ENCODE measurements around the genes DDIAS and TMEM126A.

GRCh38 chr11:78416809-78417525, 653 bp downstream of the GAB2 start:
- RRBS: under 1% methylated on average over 10 of the region's 62 CpGs

DNA sequence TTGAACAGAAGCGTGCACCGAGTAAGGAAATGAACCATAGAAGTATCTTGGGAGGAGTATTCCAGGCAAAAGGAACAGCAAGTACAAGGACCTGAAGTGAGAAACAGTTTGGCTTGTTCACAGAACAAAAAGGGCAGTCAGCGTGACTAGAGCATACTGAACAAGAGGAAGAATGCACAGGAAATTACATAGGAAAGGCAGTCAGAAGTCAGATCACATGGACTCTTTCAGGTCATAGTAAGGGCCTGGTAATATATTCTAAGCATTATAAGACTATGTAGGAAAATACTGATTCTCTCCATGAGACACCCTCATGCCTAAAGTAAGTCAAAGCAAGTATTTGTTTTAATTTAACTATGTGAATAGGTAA, 52.3 kb upstream of the GAB2 start:
- RRBS: no CpG with 5 or more reads among the region's 3 CpGs

- RRBS: no CpG with 5 or more reads among the region's 5 CpGs
These were observed 196.4 kb downstream of the TENM4 start for GRCh38 chr11:79244419-79244917.

DNA sequence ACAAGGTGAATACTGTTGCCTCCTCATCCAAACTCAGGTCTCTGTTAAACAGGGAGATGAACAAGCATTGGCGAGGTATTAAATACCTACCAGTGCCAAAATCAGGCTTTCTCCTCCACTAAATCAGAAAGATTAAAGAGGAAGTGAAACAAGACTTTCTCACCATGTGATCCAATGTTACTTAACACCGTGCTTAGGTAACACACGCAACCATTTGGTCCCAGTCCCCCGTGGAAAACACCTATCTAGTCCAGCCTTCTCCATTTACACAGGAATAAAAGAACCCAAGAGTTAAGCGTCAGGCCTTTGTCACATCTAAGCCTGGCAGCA, 34.5 kb downstream of the TENM4 start:
- RRBS: no CpG with 5 or more reads among the region's 5 CpGs

- RRBS: no CpG with 5 or more reads among the region's 13 CpGs
These were observed 546 bp upstream of the TENM4 start for GRCh38 chr11:79441316-79441836.

DNA sequence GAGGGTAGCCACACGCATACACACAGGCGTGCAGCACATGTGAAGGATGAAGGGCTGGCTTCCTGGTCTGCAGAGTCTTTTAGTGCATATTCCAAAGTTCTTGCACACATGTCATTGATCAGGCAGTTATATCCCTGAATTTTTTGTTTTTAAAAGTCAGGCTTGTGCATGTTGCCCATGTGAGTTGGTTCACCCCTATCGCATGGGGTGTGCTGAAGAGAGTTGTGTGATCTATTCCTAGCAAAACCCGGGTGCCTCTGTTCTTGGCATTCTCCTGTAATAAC, 107.5 kb upstream of the TENM4 start:
- RRBS: no CpG with 5 or more reads among the region's 4 CpGs

DNA sequence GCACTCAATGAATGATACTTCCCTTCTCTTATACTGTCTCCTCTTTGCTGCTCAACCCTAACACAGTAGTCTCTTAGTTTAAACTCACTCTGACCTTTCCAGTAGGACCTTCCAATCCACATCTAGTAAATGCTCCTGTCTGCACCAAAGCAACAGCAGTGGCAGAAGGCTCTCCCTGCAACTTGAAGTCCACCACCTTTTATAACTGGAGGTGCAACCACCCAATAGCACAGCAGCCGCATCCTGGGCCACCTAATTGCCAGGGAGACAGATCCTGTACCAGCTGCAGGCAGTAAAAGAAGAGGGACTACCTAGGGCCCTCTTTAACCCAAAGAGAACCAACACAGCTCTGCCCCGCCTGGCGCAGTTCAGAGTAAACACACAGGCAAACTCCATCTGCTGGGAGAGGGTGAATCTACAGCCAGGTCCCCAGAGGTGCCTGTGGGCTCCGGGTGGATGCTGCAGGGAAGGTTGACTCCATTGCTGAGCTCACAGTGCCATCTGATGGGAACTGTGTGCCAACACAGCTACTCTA, 38.2 kb downstream of the FAM181B start:
- RRBS: no CpG with 5 or more reads among the region's 4 CpGs

DNA sequence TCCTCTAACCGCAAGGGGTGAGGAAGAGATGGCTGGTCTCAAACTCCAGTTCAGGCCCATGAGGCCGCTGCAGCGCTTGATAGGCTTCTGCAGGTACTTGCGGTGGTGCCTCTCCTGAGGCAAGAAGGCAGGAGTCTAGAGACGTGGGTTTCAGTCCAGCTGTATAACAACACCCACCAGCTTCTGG, 292 bp upstream of the FAM181B start:
- RRBS: no CpG with 5 or more reads among the region's 5 CpGs

DNA sequence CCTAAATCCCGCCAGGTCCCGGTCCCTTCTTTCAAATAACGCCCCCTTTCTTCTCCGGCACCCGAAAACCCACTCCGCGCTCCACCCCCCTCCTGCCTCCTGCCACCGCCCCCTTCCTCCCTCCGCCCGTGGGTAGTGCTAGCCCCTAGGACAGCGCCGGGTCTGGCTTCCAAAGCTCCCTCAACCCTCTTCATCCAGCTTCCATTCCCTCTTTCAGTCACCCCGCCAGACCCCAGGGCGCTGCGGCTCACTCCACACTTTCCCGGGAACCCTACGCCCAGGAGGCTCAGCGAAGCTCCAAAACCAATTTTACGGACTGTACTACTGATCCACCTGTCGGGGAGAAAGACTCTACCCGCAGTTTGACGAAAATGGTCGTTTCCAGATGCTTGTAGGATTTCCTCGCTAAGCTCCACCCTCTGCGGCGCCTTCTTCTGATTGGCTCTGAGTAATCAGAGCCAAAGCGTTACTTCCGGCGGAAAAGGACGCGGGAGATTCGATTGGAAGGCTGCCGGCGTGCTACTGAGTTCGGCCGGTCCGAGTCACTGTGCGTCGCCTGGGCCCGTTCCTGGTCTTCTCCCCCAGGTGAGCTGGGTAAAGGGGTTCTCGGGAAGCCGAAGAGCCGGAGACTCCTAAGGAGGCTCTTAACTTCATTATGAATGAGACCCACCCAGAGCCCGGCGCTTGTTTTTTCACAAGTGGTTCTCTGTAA, at the start of gene DDIAS:
TSS of gene DDIAS (plus strand) at position 499 of the 712 bp plus-strand sequence.
- RRBS: 2% methylated on average over 26 of the region's 45 CpGs

- RRBS: no CpG with 5 or more reads among the region's 9 CpGs
These were observed 21.1 kb downstream of the DDIAS start for GRCh38 chr11:82922418-82923203.

- RRBS: no CpG with 5 or more reads among the region's 17 CpGs
These were observed 74.5 kb downstream of the RAB30 start for GRCh38 chr11:82996987-82997859.

DNA sequence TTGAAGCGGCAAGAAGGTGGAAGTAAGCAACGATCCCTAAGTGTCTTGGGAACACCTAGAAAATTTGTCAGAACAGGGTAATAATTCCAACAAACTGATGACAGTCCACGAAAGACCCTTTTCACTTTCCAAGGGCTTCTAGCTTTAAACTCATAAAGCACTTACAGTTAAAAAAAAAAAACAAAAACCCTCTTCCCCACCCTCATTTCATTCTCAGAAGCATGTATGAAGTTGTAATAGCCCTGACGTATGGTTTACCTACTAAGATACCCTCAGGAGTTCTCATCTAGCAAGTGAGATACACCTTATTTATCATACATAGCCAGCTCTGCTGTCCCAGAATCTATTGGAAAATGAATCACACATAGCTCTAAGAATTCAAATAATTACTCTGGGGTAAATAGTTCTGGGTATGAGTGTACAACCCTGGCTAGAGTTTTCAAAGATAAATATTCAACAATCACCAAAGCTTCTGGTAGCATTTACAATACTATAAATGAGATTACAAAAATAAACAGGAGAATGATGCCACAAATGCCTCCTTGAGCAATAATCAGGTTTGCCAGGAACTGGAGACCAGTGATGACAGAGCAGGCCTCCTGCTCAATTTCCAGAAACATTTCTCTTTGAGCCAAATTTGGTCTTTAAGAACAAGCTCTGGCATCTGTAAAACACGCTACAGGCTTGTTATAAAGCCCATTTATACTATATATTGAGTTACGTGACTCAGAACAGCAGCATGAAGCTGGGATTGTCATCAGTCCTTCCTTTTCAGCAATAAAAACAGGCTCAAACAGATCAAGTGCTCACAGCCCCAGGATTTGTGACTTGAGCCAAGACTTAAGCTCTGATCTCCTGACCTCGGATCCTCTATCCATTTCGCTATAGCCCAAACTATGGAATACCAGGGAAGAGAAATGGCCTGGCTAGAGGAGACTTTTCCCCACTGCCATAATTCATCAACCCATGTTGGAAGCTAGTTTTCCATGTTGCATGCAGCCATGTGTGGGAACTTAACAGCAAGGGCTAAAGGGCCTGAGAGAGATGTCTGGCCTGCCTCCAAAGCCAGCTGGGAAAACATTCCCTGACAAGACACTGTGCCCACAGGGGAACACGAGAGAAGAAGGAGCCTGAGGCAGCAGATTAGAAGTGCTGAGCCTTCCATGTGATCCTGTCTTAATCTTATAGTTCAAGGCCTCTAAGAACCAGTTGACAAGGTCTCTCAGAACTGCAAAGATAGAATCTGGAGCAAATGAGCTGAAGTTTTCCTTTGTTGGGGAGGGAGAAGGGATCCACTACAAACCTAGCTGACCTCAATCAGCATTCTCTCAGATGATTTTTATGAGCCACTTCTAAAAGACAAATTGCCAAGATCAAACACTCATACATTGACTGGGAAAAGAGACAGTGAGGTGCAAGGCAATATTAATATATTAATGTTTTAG, 19.7 kb downstream of the RAB30 start:
- RRBS: no CpG with 5 or more reads among the region's 9 CpGs

DNA sequence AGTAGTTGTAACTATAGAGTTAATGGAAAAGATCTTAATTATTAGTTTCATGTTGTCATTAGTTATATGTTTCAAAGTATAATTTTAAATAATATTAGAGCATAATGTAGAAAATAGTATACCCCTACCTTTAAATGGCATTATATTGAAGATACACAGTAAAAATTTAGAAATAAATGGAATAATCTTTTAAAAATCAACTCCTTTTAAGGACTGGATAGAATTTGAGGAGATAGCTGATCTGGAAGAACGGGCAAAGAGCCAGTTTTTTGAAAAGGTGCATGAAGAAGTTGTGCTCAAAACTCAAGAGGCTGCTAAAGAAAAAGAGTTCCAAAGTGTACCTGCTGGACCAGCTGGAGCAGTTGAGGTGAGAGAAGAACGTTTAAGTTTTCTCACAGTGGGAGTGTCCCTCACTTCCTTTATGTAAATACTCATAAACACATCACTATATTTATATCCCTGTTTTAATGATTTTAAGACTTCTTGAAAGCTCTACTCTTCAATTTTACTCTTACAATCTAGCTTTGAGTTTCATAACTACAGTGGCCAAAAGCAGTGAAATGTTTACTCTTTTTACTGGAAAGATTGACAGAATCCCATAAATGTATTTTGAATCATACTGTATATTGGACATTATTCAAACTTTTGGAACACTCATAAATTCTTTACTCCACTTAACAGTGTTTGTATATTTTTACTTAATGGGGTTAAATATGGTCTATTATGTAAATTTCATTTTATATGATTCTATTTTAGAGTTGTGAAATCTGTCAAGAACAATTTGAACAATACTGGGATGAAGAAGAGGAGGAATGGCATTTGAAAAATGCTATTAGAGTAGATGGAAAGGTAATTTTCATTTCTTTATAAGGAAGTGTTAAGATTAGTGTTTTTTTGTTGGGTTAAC, 11.6 kb upstream of the ANKRD42 start:
- RRBS: no CpG with 5 or more reads among the region's 2 CpGs

DNA sequence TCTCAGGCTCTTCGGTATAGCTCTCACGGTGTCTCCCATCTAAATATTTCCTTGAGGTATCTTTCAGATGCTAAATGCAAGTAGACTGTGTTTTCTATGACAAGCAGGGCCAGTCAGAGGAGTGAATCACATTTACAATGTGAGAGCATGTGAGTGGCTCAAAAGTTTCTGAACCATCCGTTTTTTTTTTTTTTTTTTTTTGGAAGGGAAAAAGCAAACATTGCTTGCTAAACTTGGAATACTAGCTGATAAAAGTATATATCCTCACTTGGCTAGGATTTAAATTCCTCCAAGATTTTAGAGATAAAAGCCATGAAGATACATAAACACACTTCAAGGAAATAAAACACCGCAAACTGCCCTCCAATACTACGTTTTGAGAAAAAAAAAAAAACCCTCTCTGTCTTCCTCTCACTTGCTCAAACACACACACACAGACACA, 224.5 kb upstream of the CCDC90B start:
- RRBS: no CpG with 5 or more reads among the region's 5 CpGs

GRCh38 chr11:85647702-85648704, at the start of gene TMEM126A:
Gene TMEM126A (plus strand): TSS chr11:85647967.
- RRBS: 2% methylated on average over 16 of the region's 38 CpGs

DNA sequence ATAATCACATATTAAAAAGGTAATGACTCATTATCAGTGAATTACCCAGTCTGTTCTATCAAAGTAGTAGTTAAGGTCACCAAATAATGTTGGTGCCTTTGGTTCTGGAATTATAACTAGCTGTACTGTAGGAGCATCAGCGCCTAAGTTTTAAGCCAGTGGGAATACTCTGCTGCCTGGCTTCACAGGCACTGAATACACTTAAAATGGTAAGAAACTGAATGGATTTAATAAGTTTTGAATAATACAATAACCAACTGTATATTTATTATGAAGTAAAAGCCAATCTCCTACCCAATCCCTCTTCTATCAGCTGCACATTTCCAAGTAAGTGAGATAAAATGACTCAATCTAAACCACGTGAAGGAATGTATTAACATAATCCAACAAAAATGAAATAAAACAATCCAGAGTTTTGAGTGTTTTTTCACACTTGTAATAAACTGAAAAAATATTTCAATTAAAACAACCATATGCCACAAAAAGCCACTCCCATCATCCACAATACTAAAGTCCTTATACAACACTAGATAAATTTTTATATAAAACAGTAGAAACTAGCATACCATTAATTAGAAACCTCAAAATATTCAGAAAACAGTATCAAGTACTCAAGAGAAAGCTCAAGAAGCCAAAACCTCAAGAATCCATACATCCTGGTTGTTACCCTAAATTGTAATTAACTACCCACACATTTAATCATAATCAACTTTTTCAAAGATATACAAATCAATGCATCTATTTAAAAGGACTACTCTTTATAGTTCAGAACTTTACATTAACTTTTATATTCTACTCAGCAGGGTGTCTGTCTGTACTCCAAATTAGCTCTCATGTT, 5.4 kb downstream of the CREBZF start:
- RRBS: no CpG with 5 or more reads among the region's 2 CpGs

GRCh38 chr11:85680793-85681399, 5.1 kb downstream of the CCDC89 start:
- RRBS: no CpG with 5 or more reads among the region's 1 CpG

DNA sequence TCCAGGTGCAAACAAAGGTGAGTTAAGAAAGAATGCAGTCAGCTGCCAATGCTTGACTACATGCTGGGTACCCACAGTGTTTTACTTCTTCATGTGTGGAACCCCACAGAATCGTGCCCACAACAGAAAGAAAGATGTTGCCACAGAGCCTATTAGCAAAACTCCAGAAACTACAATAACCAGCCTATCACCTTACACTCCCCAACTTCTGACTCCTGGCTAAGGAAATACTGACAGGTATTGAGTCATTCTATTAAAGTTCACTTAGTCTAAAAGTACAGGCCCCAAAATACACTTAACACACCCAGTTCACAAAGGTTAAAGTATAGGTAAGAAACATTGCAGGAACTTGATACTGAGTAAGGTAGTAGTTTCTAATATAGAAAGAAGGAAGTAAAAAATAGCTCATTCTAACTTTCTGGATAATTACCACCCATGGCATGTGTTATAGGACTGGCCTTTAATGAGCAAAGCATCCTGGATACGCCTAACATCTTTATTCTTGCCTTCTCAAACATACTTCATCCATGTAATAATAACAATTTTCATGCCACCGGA, 57.0 kb upstream of the CCDC89 start:
- RRBS: no CpG with 5 or more reads among the region's 3 CpGs

- RRBS: no CpG with 5 or more reads among the region's 4 CpGs
These were observed 102.6 kb downstream of the CCDC83 start for GRCh38 chr11:85957463-85958579.

Data from mononuclear cell (primary cell).